Kidney (tissue), 2 donors: ENCODE measurements around a stretch of chr1.

GRCh38 chr1:229606462-229606975, 19.4 kb downstream of the TAF5L start:
- PRO-cap = no peak
- RRBS = no CpG with 5 or more reads among the region's 3 CpGs

DNA sequence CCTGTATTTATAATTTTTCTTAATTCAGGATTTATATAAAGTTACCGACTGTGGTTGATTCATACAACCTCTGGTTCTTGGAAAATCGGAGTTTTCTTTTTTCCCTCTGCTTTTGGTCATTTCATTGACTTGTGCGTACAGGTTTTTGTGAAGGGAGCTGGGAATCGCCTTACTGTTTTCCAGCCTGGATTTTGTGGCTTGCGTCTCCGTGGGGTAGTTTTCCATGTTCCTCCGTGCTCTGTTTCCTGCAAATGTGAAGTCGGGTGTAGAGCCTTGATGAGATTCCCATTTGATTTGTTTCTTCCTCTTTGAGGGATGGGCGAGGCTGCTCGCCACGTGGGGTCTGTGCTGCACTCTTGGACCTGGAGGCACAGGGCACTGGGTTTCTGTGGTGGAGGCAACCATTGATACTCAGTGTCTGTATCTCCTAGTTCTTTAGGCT, 52.1 kb downstream of the GALNT2 start:
- PRO-cap = no peak
- RRBS = no CpG with 5 or more reads among the region's 11 CpGs

DNA sequence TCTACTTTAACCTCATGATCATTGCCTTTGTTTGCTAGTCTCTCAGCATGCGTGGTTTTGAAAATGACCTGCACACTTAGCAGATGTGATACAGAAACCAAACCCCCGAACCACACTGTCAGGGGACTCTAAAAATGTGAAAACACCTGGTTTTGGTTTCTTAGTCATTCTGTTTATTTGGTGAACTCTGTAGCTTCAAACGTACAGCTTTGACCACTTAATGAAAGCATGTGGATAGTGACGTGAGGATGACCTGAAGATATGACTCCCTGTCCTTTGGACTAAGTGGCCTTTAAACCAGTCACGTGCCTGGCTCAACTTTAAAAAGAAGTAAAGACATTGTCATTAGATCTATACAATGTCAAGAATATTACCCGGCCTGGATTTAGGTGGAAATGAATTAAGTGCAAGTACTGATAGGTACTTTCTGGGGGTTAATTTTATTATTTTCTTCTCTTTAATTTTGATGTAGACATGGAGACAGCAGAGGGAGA, 56.8 kb downstream of the GALNT2 start:
- PRO-cap = no peak
- RRBS = no CpG with 5 or more reads among the region's 6 CpGs

DNA sequence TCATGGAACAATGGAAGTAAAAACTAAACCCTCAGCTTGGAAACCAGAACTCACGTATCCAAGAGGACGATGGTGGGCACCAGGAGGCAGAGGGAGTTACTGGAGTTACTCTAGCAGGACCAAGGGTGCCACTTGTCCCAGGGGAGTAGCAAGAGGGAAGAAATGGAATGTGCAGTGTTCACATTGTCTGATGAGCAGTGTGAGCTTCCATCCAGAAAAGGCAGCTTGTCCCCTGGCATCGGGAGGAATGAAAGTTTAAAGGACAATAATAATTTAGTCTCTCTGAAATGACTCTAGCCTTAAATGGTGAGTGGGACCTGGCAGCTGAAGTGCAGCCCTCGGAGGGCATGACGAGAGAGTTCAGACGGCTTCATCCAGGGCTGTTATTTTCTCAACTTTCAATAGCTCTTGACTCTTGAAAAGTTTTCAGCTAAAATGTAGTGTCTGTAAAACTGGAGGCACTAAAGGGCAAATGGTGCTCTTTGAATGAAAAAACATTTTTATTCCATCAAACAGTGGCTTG, 157.1 kb downstream of the GALNT2 start:
- PRO-cap = no peak
- RRBS = no CpG with 5 or more reads among the region's 6 CpGs

- PRO-cap = no peak
- RRBS = no CpG with 5 or more reads among the region's 17 CpGs
Observed at GRCh38 chr1:230242927-230243508, 176.0 kb downstream of the GALNT2 start.

DNA sequence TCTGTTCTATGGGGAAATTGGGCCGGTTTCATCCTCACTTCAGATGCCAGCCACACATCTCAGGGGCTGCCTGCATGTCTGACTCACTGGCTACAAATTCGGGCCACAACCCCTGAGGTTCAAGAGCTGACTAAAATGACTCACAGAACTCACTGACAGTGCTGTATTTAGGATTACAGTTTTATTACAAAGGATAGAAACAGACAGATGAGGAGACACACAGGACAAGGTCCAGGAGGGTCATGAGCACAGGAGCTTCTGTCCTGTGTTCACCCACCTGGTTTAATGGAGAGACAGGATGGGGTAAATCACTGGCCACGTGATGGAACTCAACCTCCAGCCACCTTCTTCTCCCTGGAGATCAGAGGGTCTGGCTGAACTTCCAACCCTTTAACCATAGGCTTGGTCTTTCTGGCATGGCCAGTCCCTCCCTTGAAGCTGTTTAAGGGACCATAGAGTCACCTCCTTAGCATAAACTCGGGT, 83.7 kb upstream of the PGBD5 start:
- PRO-cap = no peak
- RRBS = no CpG with 5 or more reads among the region's 4 CpGs

DNA sequence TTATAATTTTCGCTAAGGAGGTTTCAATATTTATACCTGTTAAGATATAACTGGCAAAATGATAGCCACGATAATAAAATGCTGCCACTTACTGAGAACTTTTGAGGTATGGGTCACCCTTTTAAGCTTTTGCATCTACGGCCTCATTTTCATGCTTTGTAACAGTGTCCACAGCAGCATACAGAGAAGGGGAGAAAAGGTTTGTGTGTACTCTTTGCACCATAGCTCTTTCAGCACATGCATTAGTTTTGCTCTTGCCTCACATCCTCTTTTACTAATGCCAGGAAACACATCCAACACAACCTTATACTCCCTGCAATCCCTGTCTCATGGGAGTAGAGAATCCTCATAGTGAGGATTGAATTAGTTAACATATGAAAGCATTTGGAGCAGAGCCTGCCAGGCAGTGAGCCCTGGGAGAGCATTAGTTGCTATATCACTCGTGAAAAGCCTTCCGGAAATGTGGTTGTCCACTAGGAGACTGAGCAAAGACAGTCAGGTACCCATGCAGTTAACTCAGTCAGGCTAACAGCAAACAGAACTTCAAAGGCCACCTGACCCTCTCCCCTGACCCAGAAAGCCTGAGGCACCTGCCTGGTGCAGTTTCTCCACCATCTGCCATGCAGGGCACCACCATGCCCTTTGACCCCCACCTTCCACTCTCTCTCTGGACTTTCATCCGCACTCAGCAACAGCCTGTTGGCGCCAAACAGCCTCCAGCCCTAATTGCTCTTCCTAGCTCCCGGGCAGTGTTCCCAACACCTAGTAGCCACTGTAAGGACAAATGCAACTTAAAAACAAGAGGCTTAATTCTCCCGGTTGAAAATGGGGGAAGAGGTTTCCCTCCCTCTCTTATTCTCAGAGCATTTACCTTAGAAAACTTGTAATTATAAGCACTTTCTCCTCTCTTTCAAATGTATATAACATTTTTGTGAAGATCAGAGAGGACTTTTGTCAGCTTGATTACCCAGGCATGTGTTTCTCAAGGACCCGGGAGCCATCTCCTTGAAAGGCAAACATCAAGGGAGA, 14.9 kb upstream of the AGT start:
- PRO-cap = no peak
- RRBS = 40% methylated on average over 2 of the region's 10 CpGs

GRCh38 chr1:230750444-230751063, 3.4 kb downstream of the CAPN9 start:
- PRO-cap = no peak
- RRBS = no CpG with 5 or more reads among the region's 8 CpGs

DNA sequence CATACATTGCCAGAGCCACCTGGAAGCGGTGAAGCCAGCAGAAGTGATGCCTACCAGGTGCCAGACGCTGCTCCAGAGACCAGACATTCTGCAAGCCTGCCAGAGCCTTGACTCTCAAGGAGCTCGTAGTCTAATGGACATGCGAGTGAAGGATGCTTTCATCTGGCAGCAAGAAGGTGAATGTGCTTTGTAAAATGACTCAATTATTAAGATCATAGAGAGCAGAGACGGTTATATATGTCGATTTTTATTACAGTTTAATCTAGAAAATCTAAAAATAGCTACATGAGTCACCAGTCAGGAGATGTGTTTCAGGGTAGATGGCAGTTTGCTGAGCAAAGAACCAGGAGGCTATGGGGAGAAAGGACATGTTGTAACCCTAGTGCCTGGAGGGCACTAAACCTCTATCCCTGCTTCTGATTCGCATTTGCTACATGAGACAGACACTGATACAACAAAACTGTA, 43.4 kb downstream of the C1orf198 start:
- PRO-cap = no peak
- RRBS = no CpG with 5 or more reads among the region's 7 CpGs

DNA sequence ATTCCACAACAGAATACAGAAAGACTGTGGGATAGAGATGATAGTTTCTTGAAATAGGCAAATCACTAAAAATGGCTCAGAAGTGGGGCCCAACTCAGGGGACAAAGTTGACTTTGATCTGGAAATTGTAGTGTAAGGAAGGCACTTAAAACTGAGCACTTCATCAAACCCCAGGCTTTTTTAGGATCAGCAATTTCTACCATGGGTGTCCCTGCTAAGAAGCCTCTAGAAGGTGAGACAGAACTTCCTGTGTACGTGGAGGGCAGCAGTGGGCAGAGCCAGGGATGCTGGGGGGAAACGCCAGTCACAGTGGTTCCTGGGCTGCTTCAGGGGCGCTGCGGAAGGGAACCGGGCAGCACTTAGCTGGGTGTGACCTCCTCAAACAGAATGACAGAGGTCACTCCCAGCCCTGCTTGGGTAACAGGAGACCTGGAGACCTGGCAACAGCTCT, 20.6 kb downstream of the C1orf198 start:
- PRO-cap = no peak
- RRBS = no CpG with 5 or more reads among the region's 5 CpGs

DNA sequence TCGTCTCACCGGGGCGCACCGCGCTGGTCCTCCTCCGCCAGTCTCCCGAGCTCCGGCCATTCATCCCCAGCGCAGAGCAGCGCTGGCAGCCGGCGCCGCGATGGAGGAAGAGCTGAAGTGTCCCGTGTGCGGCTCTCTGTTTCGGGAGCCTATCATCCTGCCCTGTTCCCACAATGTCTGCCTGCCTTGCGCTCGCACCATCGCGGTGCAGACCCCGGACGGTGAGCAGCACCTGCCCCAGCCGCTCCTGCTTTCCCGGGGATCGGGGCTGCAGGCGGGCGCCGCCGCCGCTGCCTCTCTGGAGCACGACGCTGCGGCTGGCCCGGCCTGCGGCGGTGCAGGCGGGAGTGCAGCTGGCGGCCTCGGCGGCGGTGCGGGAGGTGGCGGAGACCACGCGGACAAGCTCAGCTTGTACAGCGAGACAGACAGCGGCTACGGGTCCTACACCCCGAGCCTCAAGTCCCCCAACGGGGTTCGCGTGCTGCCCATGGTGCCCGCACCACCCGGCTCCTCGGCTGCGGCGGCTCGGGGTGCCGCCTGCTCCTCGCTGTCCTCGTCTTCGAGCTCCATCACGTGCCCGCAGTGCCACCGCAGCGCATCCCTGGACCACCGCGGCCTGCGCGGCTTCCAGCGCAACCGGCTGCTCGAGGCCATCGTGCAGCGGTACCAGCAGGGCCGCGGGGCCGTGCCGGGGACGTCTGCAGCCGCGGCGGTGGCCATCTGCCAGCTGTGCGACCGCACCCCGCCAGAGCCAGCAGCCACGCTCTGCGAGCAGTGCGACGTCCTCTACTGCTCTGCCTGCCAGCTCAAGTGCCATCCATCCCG, 1.2 kb downstream of the TRIM67 start:
- PRO-cap = no peak
- RRBS = 8% methylated on average over 43 of the region's 92 CpGs

DNA sequence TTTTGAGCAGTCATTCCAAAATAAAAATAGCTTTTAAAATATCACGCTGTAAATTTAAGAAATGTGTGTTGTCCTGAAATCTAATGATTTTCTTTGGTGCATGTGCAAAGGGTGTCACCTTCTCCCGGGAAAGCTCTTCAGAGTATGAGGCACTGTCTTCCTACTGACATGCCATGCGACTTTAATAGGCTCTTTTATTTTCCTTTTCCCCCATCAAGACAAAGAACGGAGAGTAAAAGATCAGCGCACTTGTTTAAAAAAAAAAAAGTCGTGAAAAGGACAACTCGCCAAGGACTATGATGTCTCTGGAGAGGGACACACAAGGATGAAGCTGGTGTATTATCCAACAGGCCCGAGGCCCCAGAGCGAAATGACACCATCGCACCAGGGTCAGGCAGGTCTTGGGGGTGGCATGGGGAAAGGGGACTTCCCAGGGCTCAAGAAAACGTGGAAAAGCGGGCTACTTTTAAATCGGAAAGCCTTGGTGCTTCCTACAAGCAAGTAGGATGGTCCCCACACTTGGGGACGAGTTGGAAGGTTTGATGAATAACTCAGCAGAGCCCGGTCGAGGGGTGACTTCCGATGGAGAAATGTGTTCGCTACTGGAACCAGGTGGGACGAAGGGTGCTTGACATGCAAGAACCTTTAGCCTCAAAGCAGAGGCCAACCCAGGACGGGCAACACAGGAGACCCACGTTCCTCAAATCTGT, 539 bp downstream of the C1orf131 start:
- PRO-cap = no peak
- RRBS = no CpG with 5 or more reads among the region's 21 CpGs

- PRO-cap = no peak
- RRBS = no CpG with 5 or more reads among the region's 5 CpGs
Observed at GRCh38 chr1:231534825-231535356, 6.4 kb downstream of the TSNAX start.

DNA sequence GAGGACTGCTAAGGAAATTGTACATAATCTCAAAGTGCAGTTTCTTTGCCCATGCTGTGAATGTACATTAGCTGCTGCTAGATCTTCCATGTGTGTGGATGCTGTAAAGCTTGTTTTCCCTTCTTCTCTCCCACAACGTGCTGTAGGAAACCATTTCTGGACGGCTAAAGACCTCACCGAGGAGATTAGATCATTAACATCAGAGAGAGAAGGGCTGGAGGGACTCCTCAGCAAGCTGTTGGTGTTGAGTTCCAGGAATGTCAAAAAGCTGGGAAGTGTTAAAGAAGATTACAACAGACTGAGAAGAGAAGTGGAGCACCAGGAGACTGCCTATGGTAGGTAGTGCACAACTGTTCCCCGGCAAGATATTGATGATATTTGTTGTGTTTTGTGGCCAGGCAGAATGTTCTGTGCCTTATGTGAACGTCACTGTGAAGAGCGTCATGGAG, 191.6 kb downstream of the DISC1 start:
- PRO-cap = no peak
- RRBS = no CpG with 5 or more reads among the region's 6 CpGs

DNA sequence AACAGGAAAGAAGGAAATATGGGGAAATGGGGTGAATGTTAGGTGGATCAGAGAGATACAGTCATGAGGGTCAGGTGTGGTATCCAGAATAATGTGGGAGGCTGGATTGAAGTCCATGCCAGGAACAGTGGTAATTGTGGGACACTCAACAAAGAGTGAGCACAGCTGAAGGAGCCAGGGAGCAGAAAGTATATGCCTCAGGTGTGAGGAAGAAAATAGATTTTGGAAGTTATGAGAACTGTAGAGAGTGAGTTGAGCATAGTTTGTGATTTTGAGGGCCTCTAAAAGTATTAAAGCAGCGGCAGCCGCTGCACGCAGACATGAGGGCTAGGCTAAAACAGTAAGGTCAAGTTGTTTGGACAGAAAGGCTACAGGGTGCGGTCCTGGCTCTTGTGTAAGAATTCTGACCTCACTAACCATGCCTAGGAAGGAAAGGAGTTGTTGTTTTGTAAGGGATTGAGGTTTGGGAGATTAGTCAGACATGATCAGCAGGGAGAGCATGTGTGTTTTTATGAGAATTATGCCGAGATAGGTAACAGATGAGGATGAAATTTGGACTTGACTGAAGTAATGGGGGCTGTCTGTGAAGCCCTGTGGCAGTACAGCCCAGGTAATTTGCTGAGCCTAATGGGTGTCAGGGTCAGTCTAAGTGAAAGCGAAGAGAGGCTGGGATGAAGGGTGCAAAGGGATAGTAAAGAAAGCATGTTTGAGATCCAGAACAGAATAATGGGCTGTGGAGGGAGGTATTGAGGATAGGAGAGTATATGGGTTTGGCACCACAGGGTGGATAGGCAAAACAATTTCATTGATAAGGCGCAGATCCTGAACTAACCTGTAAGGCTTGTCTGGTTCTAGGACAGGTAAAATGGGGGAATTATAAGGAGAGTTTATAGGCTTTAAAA, 205.6 kb downstream of the DISC1 start:
- PRO-cap = no peak
- RRBS = no CpG with 5 or more reads among the region's 7 CpGs

GRCh38 chr1:231843082-231843597, 216.6 kb downstream of the DISC1 start:
- PRO-cap = no peak
- RRBS = no CpG with 5 or more reads among the region's 4 CpGs

DNA sequence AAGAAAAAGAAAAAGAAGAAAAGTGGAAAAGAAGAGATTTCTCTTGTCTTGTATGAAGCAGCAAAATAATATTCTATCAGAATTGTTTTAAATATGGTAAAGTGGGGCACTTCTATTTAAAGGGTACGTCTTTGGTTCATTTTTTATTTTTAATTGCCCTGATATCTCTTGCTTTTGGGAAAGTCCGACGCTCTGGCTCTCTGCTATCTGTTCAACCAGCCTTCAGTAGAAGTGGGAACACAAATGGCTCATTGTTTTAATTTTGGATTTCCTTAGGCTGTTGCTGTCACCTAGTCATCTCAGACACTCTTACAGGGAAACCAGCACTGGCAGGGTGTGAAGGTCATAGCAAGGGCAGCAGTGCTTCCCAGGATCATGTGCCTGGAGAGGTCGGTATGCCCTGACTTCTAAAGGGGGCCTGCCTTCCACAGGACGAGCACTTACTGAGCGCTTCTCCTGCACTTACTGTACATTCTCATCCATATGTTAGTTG, 224.1 kb downstream of the DISC1 start:
- PRO-cap = no peak
- RRBS = no CpG with 5 or more reads among the region's 6 CpGs

GRCh38 chr1:232291273-232291708, 338.6 kb downstream of the SIPA1L2 start:
- PRO-cap = no peak
- RRBS = no CpG with 5 or more reads among the region's 4 CpGs

GRCh38 chr1:232398476-232399303, 231.2 kb downstream of the SIPA1L2 start:
- PRO-cap = no peak
- RRBS = no CpG with 5 or more reads among the region's 13 CpGs

DNA sequence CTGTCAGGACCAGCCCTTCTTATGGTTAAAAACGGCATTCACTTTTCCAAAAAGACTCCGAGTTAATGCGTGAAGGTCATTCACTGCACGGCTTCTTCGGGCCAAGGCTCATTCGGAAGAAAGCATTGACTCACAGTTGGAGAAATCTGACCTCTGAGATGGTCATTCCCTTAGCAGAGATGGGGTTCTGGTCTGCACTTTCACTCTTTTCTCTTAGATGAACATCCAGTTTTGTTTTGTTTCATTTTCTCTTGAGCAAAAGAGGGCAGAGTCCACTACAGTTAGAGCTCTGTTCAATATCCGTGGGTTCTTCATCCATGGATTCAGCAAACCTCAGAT, 57.3 kb upstream of the SIPA1L2 start:
- PRO-cap = no peak
- RRBS = no CpG with 5 or more reads among the region's 7 CpGs